ENCODE data around the gene MCFD2.

DNA sequence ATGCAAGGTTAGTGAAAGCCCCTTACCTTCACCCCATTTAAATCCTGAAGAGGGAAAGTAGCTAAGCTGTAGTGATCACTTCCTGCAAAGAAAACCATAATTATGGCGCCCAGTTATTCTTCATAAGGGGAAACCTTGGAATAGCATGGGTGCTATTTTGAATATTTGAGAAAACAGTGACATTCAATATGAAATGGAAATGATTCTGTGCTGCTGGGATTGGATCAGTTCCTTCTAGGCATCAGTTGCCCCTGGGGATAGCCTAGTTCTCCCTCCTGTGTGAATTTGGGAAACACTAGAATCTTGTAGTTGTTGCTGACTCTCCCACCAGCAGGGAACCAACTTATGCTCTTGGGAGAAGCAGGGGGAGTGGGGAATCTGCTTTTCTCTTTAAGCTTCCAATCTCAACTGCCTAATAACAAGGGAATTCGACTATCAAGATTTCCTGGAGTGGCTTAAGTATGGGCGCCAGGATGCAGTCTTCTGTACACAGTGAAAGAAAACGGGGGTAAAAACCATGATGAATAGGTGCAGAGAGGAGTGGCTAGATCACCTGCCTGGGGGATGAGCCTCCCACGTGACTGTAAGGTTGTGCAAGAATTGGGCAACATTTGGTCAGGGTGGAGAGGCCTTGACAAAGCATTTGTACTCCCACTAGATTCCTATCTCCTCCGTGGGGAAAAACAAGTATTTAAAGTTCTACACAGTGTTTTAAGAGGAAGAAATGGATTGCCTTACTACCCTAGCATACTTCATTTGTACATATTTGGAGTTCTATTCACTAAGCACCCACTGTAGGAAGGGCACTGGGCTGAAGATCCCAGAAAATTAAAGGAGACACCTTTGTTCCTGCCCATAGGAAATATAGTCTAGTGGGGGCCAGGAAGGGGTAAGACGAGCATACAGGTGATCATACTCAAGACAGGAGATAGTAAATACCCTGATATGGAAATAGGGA is 28.9 kb downstream of the EPAS1 start:
- RRBS = no CpG with 5 or more reads among the region's 7 CpGs

DNA sequence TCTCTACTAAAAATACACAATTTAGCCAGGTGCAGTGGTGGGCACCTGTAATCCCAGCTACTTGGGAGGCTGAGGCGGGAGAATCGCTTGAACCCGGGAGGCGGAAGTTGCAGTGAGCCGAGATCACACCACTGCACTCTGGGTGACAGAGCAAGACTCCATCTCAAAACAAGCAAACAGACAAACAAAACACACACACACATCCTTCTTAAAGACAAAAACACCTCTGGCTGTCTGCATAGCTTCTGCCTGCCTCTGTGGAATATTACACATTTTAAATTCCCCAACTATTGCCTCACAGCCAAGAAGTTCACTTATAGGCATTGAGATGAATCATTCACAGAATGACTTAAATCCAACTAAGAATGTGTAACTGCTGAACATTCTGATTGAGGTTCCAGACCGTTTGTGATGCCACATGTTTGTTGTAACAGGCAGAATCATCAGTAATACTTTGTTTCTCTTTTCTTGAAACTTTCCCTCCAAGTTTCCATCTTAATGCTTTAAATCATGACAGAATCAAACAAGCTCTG is 32.5 kb downstream of the EPAS1 start:
- RRBS = no CpG with 5 or more reads among the region's 6 CpGs

DNA sequence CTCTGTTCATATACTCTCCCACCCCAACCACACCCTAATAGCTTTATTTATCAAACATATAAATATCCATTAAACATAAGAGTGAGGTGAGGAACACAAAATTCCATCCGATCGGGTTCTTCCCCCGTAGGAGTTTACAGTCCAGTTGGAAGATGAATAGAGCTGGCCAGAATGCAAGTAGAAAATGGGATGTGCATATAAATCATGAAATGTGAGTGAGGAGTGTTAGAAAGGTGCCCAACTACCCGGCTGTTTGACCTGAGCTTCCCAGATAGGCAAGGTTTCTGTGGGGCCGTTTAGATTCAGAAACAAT is 14.1 kb upstream of the ATP6V1E2 start:
- RRBS = no CpG with 5 or more reads among the region's 5 CpGs

DNA sequence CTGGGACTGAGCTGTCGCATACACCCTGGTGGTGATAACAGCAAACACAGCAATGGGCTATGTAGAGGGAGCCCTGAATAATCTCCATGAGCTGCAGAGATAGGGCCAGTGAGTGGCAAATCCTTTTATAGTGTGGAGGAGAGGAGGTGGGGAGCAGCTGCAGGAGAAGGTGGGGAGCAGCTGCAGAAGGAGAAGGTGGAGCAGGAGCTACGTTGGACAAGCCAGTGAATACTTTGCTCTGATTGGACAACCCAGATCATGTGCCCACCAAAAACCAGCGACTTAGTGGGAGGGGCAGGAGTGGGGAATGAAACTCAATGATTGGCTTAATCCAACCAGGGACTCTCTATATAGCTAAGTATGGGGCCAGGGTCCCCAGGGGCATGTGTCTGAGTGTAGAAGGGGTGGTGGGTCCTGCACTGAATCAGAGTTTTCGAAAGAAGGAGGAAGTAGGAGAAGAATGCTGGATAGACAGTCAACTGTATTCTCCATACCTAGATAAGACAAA is 22.6 kb upstream of the ATP6V1E2 start:
- RRBS = no CpG with 5 or more reads among the region's 4 CpGs

DNA sequence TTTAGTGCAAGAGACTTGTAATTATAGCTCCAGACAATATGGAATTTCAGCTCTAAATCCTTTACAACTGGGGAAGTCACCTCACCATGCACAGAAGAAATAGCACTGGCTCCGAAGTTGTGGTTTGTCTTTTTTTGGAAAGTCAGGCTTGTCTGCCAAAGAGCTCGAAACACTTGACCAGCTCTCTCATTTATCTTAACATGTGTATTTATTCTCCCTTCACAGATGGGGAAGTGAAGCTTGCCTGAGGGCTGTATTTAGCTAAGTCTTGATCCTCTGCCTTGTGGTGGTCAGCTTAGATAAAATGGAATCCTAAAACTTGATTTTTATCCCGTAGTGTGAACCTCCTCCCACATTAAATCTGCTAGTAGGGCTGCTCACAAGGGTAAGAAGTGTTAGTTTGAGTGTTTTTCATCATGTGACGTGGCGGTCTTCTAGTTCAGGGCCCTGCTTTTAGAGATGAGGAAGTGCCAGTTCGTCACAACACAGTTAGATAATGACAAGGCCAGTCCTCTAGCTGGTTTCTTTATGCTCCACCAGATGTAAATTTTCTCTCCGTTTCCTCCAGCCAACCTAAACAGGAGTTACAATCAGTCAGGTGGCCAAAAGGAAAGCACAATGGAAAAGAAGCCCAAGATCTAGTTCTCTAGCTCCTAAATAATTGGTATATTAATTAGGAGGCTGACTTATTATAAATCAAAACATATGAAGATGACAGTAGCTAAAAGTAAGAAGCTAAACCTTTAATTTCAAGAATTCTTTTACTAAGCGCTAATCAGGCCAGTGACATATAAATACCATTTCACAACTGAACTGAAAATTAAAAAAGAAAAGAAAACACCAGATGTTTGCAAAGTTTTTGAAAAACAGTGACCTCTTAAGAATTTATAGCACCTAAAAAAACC is 26.9 kb upstream of the ATP6V1E2 start:
- RRBS = no CpG with 5 or more reads among the region's 8 CpGs

- RRBS = no CpG with 5 or more reads among the region's 2 CpGs
Observed at GRCh38 chr2:46617511-46617867, 474 bp downstream of the CRIPT start.

- RRBS = no CpG with 5 or more reads among the region's 9 CpGs
Observed at GRCh38 chr2:46760263-46761148, 61.4 kb downstream of the SOCS5 start.

DNA sequence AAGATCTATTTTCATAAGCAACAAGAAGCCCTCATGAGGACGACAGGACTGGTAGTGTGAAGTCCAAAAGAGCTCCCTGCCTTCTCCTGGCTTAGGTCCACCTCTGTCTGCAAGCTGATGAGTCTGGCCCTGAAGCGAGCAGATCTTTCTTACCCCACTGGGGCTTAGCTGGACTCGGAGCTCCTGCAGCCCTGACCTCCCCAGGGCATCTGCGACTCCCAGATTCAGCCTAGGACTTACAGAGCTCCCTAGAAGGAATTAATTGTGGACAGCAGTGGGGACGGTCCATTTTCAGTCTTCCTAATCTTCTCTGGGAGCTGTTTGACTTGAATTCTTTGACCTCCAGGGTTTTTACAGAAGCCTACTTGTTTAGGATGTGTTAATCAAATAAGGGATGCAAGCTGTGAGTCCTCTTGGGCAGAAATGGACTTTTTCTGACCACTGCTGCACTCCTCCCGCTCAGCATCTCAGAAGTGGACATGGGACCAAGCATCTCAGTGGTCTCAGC is 53.6 kb downstream of the MCFD2 start:
- RRBS = no CpG with 5 or more reads among the region's 6 CpGs

GRCh38 chr2:46888266-46888853 is 27.2 kb downstream of the MCFD2 start:
- RRBS = no CpG with 5 or more reads among the region's 11 CpGs

DNA sequence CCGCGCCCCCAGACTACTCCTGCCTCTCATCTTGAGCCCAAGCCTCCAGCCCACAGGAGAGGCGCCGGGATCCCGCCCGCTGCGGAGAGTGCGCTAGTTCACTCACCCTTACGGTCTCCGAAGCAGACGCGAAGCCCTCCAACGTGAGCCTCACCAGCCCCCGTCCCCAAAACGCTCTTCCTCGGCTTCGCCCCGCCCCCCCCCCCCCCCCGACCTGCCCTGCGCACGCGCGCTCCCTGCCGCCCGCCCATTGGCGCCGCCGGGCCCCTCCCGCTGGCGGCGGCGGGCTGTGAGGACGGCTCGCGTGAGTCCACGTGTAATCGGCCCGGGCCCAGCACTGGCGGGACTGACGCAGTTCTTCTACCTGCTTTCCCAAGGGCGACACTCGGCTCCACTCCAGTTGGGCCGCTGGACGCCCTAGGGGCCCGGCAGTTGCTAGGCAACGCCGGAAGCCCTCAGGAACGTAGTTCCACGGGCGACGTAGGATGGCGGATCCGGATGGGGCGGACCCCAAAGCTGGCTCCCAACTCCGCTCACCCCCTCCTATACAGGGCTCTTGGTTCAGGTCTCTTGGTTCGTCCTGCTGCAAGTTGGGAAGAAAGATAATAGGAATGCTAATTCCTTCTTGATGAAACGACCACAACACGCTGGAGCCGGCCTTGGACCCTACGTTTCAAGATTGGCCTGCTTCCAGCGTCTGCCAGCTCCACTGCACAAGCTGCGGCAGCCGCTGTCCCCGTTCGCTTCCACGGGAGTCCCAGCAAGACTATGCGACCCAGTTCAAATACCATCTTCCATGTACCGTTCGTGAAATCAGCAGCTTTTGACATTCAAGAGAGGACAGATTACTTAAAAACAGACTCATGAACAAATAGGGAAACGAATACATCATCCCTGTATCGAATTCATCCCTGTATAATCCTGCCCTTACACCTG is at the start of gene MCFD2:
TSS of gene MCFD2 (minus strand) at position 190 of the 936 bp plus-strand sequence.
- RRBS = under 1% methylated on average over 25 of the region's 71 CpGs

- RRBS = no CpG with 5 or more reads among the region's 18 CpGs
Observed at GRCh38 chr2:46973998-46974909, 33.2 kb downstream of the TTC7A start.

DNA sequence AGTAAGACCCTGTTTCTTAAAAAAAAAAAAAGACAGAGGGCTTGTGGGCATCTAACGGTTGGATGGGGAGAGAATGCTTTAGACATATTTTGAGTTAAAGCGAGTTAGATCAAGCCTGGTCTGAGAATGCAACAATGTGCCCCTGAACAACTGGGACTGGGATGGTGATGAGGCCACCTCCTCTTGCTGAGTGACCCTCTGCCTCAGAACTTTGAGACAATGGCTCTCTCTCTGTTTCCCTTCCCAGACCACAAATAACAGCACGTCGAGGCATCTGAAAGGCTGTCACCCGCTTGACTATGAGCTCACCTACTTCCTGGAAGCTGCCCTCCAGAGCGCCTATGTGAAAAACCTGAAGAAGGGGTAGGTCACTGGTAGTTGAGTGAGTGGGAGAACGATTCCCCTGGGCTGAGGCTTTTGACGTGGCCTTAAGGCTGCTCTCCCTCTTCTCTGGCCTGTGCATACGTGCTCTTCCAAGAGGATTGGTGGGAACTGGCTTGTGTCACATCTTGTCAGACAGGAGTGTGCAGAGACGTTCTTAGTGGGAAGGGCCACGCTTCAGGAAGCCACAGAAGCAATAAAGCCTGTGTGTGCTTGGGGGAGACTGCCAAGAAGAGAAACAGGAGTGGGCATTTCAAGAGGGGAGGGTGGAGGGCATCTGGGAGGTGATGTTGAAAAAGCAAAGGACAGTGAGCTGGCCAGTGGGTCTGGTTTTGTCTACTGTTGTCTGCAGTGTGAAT is 37.7 kb downstream of the TTC7A start:
- RRBS = no CpG with 5 or more reads among the region's 11 CpGs

- RRBS = no CpG with 5 or more reads among the region's 26 CpGs
Observed at GRCh38 chr2:47005023-47006224, 64.4 kb downstream of the TTC7A start.

- RRBS = 100% methylated on average over 2 of the region's 12 CpGs
Observed at GRCh38 chr2:47021588-47022281, 80.7 kb downstream of the TTC7A start.

- RRBS = no CpG with 5 or more reads among the region's 13 CpGs
Observed at GRCh38 chr2:47083736-47084420, 71.2 kb downstream of the STPG4 start.

DNA sequence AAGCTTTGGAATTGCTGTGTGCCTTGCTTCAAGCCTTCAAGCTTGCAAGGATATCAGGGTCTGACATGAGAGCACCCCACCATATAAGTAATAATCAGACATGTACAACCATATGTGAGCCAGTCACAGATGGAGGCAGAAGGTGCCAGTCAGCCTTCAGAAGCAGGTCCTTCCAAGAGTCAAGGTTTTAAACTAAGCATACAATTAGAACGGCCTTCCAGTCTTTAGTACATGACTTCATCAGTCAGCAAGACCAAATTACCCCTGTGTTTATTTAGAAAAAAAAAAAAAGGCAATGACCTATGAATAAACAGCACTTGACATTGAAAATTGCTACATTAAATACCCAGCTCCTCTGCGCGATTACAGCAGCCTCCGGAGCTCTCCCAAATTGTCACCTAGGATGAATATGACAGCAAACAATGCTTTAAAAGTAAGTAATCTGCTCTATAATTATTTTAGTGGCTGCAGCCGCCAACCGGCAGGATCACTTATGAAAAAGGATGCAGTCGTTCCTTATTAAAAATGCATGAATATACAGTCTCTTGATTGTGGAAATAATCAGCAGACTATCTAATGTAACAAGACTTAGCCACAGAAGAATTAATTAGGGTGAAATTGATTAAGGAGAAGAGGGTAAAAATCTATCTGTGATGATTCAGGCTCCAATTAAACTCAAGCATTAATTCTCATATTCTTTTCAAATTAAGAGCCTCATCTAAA is 50.4 kb upstream of the CALM2 start:
- RRBS = 86% methylated on average over 3 of the region's 7 CpGs

- RRBS = no CpG with 5 or more reads among the region's 2 CpGs
Observed at GRCh38 chr2:47336213-47336549, 32.9 kb upstream of the EPCAM start.

DNA sequence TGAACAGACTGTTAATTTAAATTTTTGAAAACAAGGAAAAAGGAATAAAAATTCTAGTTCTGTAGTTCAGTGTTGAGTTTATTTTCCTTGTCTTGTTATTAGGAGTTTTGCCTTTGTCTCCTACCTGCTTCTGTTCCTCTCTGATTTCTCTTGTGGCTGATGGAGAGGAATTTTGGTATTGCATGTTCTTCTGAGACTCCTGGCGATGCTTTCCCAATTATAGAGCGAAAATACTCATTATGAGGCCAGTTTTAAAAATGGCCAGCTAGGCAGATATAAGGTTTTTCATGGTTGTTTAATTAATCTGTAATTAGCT is 23.3 kb upstream of the EPCAM start:
- RRBS = no CpG with 5 or more reads among the region's 2 CpGs

DNA sequence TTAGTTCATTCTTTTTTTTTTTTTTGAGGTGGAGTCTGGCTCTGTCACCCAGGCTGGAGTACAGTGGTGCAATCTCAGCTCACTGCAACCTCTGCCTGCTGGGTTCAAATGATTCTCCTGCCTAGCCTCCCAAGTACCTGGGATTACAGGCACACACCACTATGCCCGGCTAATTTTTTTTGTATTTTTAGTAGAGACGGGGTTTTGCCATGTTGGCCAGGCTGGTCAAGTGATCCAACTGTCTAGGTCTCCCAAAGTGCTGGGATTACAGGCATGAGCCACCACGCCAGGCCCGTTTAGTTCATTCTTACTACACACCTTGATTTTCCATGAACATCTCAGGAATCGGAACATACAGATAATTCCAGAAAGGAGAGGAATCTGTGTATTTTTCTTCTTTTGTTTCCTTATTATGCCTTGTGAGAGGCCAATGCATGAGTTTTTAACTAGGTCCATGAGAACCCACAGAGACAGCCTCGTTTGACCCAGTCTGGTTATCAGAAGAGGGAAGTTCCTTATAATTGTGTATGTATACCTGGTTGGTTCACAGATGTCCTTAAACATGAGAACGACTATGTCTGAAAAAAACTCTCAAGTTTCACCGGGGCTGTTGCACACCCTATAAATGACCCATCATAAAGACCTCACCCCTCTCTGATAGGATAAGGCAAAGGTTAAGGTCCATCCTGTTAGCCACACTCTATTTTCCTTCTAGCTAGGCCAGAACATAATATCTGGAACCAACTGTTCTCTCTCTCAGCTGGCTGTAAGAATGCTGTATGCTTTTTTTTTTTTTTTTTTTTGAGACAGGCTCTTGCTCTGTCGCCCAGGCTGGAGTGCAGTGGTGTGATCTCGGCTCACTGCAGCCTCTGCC is 9.0 kb upstream of the EPCAM start:
- RRBS = no CpG with 5 or more reads among the region's 10 CpGs

DNA sequence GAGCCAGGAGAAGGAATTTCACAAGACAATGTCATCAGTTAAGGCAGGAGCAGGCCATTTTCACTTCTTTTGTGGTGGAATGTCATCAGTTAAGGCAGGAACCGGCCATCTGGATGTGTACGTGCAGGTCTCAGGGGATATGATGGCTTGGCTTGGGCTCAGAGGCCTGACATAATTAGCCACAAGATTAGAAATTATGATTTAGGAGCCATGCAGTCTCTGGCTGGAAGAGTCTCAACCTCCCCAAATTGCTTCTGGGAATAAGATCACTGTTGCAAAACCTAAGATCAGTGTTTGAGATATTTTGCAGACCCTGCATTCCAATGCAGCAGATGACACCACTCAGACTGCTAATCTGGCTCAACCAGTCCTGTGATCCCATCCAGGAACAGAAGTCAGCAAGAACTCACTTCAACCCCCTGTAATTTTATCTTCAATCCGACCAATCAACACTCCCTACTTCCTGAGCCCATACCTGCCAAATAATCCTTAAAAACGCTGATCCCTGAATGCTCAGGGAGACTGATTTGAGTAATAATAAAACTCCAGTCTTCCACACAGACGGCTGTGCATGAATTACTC is 84.3 kb upstream of the MSH6 start:
- RRBS = no CpG with 5 or more reads among the region's 5 CpGs

All from iris pigment epithelial cell (primary cell).